SK-MEL-5 (cell line): ENCODE measurements around the genes ZNF574, CIC and PRR19.

DNA sequence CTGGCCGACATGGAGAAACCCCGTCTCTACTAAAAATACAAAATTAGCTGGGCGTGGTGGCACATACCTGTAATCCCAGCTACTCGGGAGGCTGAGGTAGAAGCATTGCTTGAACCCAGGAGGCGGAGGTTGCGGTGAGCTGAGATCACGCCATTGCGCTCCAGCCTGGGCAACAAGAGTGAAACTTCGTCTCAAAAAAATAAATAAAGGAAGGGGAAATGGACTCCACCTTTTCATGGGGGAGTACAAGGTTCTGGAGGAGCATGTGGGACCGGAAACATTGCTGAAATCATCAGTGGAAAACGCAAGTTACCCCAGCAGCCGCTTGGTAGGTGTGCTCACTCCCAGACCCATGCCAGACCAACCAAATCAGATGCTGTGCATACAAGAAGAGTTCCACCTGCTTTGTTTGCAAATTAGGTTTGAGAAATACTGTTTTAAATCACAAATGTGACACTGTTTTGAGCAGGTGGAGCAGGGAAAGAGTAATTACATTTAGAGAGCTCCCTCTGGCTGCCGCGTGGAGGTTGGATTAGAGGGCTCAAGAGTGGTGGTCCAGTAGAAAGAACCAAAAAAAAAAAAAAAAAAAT, 4.8 kb downstream of the ERICH4 start:
RAMPAGE:
- cytosol, long total RNA, result no peak
- long total RNA, result no peak
- nucleus, long total RNA, result no peak

DNA sequence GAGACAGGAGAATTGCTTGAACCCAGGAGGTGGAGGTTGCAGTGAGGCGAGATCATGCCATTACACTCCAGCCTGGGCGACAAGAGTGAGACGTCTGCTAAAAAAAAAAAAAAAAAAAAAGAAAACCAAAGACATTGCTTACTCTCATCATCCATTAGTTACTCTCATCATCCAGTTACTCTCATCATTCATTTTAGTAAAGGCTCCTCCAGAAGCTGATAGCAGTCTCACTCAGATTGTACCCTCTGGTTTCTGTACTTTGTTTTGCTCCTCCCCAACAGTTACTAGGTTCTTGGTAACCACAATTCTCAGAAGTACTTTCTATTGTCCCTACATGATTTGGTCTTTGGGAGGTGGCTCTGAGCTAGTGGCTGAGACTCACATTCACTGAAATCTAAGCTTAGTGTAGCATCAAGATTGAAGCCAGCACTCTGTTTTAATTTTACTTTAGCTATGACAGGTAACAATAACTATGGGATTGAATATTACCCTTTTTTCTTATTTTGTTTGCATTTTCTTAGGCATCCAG, 14.3 kb downstream of the ERICH4 start:
RAMPAGE:
- cytosol, long total RNA, result no peak
- long total RNA, result no peak
- nucleus, long total RNA, result no peak

GRCh38 chr19:41497298-41497608, 54.3 kb downstream of the ERICH4 start:
RAMPAGE:
- cytosol, long total RNA, result no peak
- long total RNA, result no peak
- nucleus, long total RNA, result no peak

DNA sequence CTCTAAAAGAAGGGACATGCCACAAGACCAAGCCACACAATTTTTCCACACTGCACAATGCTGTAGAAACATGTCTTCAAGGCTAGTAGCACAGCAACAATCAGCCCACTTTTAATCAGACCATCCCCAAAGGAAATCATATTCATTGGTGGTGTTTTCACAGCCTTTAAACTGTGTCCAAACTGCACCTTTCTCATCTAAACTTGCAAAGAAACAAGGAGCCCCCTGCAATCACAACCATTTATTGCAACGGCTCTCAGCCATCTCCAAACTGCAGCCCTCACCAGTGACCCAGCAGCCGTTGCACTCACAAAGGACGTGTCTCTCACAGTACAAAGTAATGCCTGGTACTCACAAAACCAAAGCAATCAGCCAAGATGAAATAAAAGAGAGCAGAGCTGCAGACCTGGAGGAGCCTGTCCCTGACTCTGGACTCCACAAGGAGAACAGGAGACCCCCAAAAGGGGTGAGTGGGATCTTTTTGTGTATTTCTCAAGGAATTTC, 20.3 kb upstream of the CEACAM21 start:
RAMPAGE:
- cytosol, long total RNA, result no peak
- long total RNA, result no peak
- nucleus, long total RNA, result no peak

GRCh38 chr19:41843827-41844492, 523 bp downstream of the LYPD4 start:
RAMPAGE:
- cytosol, long total RNA, result no peak
- long total RNA, result no peak
- nucleus, long total RNA, result no peak

DNA sequence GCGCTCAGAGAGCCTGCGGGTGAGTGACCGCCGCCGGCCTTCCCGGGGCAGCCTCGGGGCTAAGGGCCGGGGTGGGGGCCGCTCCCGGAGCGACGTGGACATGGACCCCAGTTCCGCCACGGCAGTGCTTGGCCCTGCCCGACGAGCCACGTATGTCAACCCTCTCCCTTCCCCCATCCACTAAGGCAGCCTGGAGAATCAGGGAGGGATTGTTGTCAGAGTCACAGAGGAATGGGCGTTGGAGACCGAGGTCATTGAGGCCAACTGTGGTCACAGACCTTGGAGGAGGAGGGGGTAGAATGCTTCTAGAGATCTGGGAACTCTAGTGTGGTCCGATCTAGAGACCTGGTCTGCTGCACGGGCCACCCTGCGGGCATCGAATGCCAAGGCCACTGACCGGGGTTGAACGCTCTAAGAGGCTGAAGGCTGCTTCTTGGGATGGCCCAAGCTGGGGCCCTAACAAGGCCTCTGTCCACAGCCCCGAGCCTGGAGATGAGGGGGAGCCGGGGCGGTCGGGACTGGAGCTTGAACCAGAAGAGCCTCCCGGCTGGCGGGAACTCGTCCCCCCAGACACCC, 15.1 kb downstream of the ARHGEF1 start:
RAMPAGE:
- cytosol, long total RNA, result no peak
- long total RNA, result no peak
- nucleus, long total RNA, result no peak

DNA sequence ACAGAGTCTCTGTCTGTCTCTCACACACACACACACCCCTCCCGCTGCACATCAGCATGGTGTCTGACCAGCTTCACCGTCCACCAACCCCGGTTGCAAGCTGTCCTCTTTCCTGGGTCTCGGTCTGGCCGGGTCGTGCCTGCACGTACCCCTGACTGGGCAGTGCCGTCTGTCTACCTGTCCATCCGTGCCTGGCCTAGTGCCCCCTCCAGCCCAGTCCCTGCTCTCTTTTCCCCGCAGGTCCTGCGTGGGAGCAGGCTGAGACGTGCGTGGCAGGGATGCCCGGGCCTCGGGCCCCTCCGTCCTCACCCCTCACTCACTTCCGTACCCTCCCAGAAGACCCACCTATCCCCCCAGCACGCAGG, 16.0 kb downstream of the ERFL start:
RAMPAGE:
- cytosol, long total RNA, result no peak
- long total RNA, result no peak
- nucleus, long total RNA, result no peak

DNA sequence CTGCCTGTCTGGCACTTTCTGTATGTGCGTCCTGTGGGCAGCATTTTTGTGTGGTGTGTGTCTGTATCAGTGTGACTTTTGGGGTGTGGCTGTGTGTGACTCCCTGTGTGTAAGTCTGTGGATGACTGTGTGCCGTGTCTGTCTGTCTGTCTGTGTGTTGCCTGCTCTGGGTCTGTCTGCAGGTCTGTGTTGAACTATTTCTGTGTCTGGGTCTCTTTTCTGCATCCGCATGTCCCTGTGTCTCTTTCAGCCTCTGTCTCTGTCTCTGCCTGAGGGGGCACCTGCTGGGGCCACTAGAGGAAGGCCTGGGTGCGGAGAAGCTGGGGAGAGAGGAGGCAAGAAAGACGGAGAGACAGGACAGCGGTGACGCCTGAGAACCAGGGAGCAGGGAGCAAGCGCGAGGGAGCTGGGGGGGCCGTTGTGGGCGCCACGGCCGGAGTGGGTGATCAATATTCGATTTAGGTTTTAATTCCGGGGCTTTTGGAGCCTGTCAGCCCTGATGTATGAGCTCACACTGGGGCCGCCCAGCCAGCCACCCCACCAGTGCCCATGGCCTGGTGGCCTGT, 8.5 kb upstream of the ERFL start:
RAMPAGE:
- cytosol, long total RNA, result no peak
- long total RNA, result no peak
- nucleus, long total RNA, result no peak

GRCh38 chr19:41998434-41998952, 4.5 kb upstream of the ATP1A3 start:
RAMPAGE:
- cytosol, long total RNA, result no peak
- long total RNA, result no peak
- nucleus, long total RNA, result no peak

GRCh38 chr19:42075997-42076971, at the start of gene ZNF574:
TSS of gene ZNF574 (plus strand) at chr19:42076166.
RAMPAGE:
- cytosol, long total RNA, result no peak
- long total RNA, result no peak
- nucleus, long total RNA, result no peak

DNA sequence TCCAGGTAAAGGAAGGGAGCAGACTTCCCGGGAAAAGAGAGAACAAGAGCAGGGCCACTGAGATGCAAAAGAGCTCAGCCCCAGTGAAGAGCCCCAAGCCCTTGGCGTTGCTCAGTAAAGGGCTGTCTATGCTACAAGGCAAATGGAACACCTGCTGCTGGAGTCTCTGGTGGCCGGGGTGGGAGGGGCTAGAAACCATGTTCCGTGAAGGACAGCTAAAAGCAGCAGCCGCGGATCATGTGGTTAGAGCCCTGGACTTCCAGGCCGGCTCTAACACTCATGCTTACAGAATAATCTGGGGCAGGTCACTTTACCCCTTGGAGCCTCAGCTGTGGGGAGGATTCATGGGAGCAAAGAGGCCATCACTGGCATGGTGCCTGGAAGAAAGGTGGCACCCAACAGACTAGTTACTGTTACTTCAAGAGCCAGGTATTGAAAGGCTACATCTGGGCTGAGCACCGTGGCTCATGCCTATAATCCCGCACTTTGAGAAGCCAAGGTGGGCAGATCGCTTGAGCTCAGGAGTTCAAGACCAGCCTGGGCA, 17.8 kb downstream of the POU2F2 start:
RAMPAGE:
- cytosol, long total RNA, result no peak
- long total RNA, result no peak
- nucleus, long total RNA, result no peak

GRCh38 chr19:42203380-42203733, 14.1 kb downstream of the DEDD2 start:
RAMPAGE:
- cytosol, long total RNA, result no peak
- long total RNA, result no peak
- nucleus, long total RNA, result no peak

DNA sequence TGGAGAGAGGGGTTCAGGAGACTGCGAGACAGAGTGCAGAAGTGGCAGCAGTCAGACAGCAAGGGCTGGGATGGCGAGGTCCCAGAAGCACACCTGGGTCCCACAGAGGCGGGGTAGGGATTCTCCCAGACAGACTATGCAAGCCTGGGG, 2.1 kb downstream of the ERF start:
RAMPAGE:
- cytosol, long total RNA, result no peak
- long total RNA, result no peak
- nucleus, long total RNA, result no peak

DNA sequence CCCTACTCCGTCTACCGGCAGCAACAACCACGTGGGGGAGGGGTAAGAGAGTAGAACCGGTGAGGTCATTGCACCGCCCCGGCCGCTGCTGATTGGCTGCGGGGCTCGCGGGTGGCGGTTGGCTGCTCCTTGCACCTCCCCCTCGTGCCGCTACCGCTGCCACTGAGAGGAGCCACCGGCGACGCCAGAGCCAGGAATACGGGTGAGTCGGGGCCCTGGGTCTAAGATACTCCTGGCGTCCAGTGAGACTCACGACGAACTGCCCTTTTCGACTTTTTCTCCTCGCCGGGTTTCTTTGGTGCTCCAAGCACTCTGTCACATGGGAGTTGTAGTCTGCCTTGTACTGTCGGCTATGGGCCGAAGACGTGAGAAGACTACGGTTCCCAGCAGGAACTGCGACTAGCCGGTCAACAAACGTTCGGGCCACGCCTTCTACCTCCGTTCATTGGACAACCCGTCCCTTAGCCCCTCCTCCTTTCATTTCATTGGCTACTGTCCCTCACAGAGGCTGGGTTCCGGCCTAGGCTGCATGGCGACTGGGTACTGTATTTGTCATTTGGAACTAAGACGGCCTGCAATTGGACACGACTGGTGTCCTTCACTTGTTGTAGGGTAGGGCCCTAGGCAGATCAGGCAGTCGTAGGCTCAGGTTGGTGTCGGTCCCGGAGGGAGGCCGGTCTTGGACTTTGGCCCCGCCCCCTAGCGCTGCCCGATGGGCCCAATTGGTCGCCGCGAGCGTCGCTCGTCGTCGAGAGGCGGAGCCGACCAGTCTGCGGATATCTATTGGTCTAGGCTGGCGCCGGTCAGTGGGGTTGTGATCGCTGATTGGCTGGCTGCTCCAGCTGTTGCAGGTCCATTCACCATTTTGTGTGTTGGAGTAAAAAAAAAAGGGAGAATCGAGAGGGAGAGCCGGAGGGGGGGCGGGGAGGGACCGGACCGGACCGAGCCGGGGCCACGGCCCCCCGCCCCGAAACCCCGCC, at the start of gene CIC:
Gene CIC, plus strand, starts transcription at position 860 of the 980 bp plus-strand sequence.
RAMPAGE:
- cytosol, long total RNA, result no peak
- long total RNA, result no peak
- nucleus, long total RNA, result start-site peak on the plus strand centred at position 504 of the sequence, 818 bp wide, 32 and 14 reads in 2 replicates

DNA sequence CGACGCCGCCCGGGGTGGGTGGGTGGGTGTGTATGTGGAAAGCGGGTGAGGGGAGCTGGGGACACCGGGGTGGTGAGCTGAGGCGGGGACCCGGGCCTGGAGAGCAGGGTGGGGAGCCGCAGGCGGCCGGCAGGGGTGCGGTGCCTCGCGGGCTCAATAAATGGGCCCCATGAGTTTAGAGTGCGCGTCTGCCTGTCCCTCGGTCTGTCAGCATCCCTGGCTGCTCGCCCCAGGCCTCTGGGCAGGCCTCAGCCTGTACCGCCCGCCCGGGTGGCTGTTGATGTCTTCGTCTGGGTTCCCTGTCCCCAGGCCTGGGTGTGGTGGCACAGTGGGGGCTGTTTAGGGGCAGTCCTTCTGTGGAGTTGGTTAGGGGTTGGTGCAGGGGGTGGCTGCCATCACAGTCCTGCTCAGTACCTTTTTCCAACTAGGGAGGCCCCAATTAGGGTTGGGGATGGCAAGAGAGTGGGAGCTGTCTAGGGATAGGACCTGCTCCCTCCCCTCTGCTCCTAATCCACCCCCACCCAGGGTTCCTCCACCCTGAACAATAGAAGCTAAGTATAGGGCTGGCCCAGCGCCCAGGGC, 12.2 kb downstream of the CIC start:
RAMPAGE:
- cytosol, long total RNA, result no peak
- long total RNA, result no peak
- nucleus, long total RNA, result no peak

RAMPAGE:
- cytosol, long total RNA, result no peak
- long total RNA, result no peak
- nucleus, long total RNA, result no peak
These were observed at the start of gene PRR19 for GRCh38 chr19:42301732-42302234. TSS of gene PRR19 (plus strand) at chr19:42302132.

DNA sequence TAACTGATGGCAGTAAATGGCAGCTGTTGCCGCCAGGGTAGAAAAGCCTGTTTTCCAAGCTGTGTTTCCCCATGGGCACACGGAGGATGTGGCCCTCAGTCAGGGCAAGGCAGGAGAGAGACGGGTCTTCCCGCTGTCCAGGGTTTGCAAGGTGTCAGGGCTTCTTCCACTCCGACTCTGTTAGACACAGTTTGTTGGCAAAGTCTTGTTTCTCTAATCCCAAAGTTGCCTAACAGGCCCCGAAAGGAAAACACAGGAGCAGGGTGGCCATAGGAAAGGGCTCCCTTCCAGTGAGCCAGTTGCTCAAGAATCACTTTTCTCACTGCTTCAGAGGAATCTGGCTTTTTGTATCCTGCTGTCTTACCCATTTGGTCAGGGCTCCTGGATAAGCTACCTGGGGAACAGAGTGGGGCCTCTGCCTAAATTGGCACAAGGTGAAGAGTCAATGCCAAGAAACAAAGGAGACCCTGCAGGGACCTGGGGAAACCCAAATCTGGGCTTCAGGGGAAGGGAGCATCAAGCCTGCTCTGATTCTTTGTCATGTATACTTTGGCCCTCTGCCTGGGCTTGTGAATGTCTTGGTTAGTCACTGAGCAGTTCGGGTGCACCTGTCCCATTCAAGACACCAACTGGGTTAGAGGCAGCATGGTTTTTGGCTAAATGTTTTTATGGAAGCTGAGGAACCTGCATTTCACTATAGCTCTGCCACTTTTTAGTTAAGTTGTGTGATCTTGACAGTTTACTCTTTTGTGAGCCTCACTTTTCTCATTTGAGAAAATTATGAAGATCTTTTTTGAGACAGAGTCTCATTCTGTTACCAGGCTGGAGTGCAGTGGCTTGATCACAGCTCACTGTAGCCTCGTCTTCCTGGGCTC, 29.1 kb upstream of the CXCL17 start:
RAMPAGE:
- cytosol, long total RNA, result no peak
- long total RNA, result no peak
- nucleus, long total RNA, result no peak

RAMPAGE:
- cytosol, long total RNA, result no peak
- long total RNA, result no peak
- nucleus, long total RNA, result no peak
These were observed 4.0 kb downstream of the PSG9 start for GRCh38 chr19:43265335-43265657.

RAMPAGE:
- cytosol, long total RNA, result no peak
- long total RNA, result no peak
- nucleus, long total RNA, result no peak
These were observed 8.5 kb downstream of the CD177 start for GRCh38 chr19:43362052-43362302.

DNA sequence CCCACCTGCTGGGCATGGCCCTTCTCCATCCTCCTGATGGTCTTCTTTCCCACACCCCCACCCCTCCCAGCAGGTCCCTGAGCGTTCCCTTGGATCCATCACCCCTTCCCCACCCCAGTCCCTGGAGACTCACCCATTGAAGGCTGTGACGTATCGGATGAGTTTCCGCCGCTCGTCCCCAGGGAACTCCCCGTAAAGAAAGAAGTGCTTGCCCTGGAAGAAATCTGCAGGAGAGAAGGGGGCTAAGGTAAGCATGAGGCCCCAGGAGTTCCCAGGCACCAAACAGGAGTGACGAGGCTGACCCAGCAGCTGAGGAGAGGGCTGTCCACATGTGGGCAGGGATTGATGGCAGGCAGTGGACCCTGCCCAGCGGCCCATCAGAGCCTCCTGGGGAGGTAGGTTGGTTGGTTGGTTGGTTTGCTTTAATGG, 11.0 kb downstream of the ZNF575 start:
RAMPAGE:
- cytosol, long total RNA, result no peak
- long total RNA, result no peak
- nucleus, long total RNA, result no peak